RPMI7951 (cell line): ENCODE measurements around a stretch of chr4.

GRCh38 chr4:163025849-163026151, 140.9 kb downstream of the NAF1 start:
- RAMPAGE, long total RNA, result no peak

DNA sequence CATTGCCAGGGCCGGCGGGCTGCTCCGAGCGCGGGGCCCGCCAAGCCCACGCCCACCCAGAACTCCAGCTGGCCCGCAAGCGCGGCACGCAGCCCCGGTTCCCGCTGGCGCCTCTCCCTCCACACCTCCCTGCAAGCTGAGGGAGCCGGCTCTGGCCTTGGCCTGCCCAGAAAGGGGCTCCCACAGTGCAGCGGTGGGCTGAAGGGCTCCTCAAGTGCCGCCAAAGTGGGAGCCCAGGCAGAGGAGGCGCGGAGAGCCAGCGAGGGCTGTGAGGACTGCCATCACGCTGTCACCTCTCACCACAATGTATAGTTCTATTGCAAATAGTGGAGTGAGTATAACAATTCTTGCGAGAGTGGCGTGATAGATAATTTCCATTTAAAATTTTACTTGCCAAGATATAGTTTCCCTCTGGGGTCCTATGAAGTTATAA, 23.3 kb upstream of the NAF1 start:
- RAMPAGE, long total RNA, result no peak

DNA sequence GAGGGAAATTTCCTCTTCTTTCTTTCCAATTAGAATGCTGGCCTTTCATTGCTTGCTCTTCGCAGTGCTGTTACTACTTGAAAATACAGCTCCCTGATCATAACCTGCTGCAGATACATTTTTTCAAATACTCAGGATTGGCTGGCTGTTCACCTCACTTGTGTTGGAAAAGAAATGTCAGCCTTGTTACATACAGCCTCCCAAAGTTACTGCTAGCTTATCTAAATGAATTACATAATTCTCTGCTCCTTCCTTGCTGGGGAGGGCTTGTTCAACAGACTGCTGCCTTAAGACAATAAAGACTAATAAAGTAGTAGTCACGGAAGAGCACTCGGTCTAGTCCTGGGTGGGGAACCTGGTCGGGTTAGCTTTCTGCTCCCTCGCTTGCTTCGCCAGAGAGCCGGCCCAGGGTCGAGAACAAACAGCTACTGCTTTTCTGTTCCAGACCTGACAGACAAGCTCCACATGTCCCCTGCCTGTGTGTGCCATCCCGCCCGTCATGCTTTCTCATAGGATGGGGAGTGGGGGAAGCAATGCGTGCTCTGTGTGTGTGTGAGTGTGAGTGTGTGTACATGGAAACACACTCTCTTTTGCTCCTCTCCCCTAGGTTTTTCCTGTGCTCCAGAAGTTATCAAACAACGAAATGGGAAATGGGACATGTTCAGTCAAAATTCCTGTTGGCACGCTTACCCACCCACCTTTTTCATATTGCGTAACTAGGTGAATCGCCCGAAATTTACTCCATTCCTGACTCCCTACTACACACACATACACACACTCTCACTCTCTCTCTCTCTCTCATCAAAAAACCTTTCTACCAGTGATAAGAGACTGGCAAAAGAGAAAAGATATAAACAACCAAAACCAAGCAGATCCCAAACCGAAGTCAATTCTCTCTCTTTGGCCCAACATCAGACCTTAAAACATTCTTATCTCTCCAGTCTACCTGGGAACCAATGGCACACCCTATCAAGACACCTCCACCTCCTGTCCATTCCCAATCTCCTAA, 1.4 kb downstream of the NPY1R start:
- RAMPAGE, long total RNA, result no peak

GRCh38 chr4:163382242-163382586, 38.5 kb downstream of the NPY5R start:
- RAMPAGE, long total RNA, result no peak

DNA sequence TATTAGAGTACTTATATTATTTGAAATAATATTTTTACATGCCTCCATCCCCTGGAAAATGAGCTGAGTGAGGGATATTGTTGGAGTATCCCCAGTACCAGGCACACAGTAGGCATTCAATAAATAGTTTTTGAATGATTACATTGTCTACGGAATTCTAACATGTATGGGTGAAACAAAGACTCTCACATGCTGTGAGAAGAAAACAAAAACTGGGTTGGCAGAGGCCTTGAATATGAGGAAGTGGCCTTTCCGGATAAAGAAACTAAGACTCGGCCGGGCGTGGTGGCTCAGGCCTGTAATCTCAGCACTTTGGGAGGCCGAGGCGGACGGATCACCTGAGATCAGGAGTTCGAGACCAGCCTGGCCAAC, 910 bp upstream of the TMA16 start:
- RAMPAGE, long total RNA, result no peak

DNA sequence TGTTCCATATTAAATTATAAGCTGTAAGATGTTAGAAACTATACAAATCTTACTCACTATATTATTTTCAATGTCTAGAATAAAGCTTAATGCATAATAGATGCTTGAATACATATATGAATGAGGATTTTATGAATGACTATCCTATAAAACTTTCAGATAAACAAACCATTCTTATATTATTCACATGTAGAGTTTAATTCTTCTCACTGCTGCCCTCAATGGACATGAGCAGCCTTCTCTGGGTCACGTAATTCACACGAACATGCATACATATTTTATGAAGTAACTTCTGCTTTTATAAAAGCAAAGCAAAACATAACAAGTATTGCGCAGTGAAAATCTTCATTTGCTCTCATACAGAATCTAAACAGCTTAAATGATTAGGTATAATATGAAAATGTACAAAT, 116.6 kb downstream of the TMA16 start:
- RAMPAGE, long total RNA, result no peak

GRCh38 chr4:163611531-163612566, 117.4 kb downstream of the TMA16 start:
- RAMPAGE, long total RNA, result no peak

DNA sequence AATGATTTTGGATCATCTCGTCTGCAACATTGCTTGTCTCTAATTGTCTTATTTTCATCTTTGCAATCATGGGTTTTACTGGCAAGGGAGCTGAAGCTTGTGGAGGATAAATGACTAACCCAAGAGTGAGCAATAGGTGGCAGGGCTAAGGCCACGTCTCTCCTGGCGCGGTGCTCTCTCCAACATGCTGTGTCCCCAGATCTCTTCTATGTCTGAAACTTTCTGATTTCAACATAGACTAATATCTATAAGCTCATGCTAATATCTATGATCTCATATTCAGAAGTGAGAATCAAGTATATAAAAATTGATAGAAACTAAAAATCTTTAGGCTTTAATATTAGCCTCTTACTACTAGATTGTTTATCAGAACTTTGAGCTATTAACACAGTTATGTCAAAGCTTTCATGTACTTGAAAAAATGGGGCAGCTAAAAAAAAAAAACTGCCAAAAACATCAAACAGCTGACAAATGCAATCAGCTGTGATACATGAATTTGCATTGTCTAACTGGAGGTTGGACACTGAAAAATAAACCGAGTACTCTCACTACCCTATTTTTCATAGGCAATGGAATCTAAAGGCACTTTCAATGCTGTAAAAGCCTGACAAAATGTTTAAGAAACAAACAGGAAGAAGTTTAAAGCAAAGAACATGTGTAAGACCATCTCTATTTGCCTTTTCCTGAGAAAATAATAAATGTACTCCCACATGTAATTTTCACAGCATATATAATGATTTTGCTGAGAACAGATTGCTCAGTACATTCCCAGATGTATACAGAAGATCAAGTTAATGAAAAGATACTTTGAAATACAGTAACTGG, 169.2 kb downstream of the TMA16 start:
- RAMPAGE, long total RNA, result no peak

DNA sequence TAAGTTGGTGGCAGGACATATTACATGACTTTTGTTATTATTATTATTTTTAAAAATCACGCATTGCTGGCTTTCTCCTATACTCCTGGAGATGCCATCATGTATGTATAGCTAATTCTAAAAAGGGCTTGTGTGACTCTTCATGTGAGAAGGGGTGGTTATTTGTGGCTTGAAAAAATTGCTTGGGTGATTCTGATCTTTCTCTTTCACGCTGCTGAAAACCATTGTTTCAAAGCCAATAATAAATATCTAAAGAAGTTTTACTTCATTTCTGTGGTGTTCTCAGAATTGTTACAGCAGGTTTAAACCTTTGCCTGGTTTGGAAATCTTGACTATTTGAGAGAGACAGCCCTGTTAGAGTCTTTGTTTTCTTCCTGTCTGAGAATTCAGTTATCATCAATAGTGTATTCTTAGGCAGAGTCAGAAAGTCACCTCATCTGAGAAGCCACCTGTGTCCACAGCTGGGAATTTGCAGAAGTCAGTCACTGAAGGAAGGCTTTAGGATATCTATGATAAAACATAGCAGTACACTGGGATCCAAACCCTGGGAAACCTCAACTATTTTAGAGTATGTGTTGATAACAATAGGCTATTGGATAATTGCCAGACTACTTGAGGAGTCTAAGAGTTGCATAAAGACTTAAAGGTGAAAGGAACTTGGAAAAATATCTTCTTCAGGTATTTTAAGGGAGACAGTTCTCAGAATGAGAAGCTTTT, 8.6 kb downstream of the KLHL2 start:
- RAMPAGE, long total RNA, result no peak

- RAMPAGE, long total RNA, result no peak
Observed at GRCh38 chr4:165246575-165247833, 32.5 kb downstream of the GK3 start.

DNA sequence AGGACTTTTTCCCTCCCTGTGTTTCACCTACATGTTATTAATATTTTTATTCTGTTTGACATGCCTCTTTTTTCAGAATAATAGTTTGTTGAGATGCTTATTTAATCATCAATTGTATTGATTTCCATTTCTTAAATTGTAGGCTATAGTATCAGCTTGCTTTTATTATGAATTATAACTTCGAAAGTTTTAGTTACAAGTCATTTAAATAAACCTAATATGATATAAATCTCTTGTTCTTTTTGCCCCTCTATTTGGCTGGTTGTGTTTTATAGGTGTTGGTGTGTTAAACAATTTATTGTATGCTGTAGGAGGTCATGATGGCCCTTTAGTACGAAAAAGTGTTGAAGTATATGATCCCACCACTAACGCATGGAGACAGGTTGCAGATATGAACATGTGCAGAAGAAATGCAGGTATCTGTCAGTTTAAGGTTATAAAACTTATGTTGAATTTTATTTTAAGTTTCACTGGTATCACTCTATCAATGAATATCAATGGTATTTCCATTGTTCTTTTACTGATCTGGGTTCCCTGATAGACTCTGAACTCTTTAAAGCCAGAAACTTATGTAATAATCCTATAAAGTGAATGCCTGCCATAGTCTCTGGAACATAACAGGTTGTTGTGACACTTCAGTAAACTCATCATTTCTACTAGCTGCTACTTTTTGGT, 13.6 kb upstream of the MSMO1 start:
- RAMPAGE, long total RNA, result no peak

DNA sequence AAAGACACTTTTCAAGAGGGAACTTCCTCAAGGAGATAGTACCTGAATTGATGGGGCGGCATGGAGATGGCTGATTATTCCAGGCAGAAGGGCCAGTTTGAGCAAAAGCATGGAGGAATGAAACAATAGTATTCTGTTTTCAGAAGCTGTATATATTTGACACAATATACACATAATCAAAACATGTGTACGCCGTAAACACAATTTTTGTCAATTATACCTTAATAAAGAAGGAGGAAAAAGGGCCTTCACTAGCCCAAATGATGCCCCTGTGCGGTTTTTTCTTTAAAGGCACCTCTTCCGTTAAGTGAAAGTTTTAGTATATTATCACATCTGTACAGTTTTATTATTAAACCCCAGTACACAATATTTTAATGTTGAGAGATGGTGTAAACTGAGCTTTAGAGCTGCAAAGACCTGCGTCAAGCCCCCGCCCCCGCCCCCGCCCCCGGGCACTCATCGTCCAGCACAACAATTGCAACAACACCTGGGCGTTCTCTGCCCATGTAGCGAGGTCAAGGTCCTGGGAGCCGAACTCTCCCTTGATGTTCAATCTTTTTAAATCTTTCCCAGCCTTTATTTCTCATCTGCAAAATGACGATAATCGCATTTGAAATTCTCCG, 896 bp upstream of the MSMO1 start:
- RAMPAGE, long total RNA, result no peak

DNA sequence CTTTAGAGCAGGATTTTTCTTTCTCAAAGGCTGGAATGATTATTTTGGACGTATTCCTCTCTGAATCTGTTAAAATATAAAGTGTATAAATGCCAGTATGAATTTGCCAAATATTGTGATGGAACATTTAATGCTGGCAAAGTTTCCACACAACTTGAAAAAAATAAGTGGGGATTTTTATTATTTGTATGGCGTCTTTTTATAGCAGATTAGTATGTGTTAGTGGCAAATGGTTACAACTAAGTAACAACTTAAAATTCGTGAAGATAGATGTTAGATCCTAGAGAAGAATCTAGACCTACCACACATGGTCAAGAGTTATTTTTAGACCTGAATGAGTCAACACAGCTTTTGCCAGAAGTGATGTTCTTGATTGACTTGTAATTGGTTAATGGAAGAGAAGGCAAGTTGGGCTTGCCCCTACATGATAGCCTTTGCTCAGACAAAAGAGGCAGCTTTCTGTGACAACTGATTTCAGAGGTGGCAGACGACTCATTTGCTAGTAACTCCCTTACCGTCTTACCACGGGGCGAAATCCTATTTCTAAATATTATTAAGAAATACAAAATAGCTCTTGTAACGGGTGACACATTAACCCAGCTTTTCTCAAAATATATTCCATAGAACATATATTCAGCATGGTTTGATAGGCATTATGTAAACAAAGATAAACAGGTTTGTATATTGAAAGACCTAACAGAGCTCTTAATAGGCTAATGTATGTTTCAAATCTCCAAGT, 4.9 kb downstream of the CPE start:
- RAMPAGE, long total RNA, result no peak

GRCh38 chr4:165476624-165477018, 97.8 kb downstream of the CPE start:
- RAMPAGE, long total RNA, result no peak

GRCh38 chr4:166093051-166093396, 220.0 kb downstream of the TLL1 start:
- RAMPAGE, long total RNA, result no peak

DNA sequence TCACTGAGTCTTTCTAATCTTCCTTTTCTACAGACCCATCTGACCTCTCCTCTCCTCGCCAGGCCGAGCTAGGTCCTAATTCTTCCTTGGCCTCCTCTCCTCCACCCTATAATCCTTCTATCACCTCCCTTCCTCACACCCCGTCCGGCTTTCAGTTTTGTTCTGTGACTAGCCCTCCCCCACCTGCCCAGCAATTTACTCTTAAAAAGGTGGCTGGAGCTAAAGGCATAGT, 649.0 kb downstream of the TLL1 start:
- RAMPAGE, long total RNA, result no peak

DNA sequence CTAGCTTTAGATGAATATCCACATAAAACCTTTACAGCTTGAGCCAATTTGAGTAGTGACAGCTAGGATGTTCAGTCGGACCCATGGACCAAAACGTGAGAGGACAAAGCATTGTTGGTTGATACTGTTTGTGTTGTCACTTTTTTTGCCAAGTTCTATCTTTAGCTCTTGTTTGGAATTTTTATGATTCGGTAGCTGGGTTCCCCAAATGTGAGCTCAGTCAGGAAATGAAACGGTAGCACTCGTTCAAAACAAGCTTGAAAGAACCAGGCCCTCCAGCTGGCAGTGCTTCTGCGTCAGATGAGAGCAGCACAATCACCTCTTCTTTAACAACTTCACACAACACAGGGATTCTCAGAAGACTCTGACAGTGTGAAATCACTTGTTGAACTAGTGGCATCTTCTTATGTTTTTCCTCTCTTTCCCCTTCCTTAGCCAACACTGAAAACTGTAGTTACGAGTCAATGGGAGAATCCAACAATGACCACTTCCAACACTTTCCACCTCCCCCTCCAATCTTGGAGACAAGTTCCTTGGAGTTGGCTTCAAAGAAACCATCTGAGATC, 214.4 kb downstream of the PALLD start:
- RAMPAGE, long total RNA, result no peak

- RAMPAGE, long total RNA, result no peak
Observed at GRCh38 chr4:168764849-168765455, 245.1 kb downstream of the CBR4 start.

GRCh38 chr4:168784042-168784479, 226.0 kb downstream of the CBR4 start:
- RAMPAGE, long total RNA, result no peak

- RAMPAGE, long total RNA, result no peak
Observed at GRCh38 chr4:168812846-168813153, 197.3 kb downstream of the CBR4 start.